Hair follicle dermal papilla cell (primary cell): Measurements from ENCODE around the genes ZNF567 and SIRT2.

DNA sequence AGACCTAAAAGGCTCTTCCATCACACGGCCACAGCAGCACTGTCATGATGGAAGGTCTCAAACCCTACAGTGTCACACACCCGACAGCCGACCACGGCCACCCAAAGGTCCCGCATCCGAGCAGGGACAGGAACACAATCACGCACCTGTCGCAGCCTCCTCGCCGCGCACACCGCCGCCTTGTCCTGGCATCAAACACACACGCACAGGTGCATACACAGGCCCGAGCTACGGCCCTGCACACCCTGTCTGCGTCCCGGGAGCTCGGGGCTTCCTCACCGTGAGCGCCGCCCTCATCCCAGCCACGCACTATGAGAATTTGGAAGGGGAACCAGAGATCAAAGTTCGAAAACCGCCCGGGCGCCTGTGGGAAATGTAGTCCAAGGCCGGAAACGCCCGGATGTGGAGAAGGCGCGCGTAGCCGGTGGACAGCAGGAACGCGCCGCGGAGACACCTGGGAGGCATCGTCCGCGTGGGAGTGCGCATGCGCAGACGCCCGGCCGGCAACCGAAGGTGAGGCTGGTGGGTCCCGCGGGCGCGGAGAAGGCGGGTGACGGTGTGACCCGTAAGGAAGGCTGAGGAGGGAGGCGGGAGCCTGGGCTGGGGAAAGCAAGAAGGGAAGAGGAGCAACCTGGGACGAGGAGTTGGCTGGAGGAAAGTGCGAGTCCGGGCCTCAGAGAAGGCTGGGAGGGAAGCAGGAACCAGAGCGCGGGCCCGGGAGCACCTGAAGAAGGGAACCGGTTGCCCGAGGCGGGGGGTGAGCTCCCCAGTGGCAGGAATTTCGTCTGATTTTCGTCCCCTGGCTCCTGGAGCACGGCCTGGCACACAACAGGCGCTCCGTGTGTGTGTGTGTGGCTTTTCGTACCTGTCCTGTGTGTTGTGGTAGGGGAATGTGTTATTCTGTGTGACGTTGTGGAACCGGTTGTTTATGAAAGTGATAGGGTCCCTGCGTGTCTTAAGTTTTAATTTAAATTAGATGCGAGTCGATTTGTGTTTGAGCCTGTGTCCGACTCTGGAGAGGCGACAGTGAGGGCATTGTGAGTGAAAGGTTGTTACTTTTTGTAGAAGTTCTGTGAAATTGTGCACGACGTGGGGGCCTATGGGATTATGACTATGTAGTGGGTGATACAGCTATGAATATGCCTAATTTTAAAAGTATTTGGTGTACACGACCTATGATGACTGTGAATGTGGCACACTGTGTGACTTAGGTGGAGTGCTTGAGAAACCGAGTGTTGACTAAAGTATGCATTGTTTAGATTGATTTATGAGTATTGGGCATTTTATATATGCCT lies at the start of gene ZNF567:
Gene ZNF567 (plus strand): TSS at position 491 of the 1,295 bp plus-strand sequence.
- CAGE, long polyA plus RNA: no peak

GRCh38 chr19:36791604-36792246 lies 19.1 kb upstream of the ZNF850 start:
- CAGE, long polyA plus RNA: no peak

- CAGE, long polyA plus RNA: no peak
Measured at GRCh38 chr19:37618958-37619435, 24.3 kb downstream of the ZNF540 start.

- CAGE, long polyA plus RNA: no peak
Measured at GRCh38 chr19:37655961-37656533, 782 bp upstream of the ZFP30 start.

- CAGE, long polyA plus RNA: no peak
Measured at GRCh38 chr19:37698973-37699662, 20.4 kb downstream of the ZNF607 start.

DNA sequence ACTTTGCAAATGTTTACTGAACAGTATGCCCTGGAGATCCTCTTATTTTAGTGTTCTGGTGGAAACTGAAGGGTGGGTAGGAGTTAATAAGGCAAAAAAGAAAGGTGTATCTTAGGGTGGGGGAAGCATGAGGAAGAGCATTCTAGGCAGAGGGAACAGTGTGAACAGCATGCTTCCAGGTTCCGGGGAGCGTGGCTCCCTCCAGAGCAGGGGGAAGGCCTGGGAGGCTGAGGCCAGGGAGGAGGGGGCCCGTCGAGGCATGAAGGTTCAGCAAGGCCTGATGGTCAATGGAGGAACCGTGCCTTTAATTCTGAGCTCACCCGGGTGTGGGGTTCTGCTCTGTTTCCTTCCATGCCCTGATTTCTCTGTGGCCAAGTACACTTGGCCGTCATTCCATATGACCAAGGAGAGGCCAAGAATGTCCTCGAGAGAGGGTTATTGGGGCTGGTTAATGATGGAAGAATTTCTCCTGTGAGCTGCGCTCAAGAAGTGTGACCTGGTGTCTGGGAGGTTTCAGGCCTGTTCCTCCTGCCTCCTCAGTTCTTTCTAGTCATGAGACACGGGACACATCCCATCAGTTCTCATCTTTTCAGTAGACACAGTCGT lies 73.5 kb downstream of the SIPA1L3 start:
- CAGE, long polyA plus RNA: no peak

GRCh38 chr19:38333622-38334111 lies 2.0 kb upstream of the CATSPERG start:
- CAGE, long polyA plus RNA: no peak

GRCh38 chr19:38434061-38435420 lies 1.1 kb downstream of the RYR1 start:
- CAGE, long polyA plus RNA: no peak

GRCh38 chr19:38631301-38632199 lies 12.6 kb downstream of the EIF3K start:
- CAGE, long polyA plus RNA: no peak

DNA sequence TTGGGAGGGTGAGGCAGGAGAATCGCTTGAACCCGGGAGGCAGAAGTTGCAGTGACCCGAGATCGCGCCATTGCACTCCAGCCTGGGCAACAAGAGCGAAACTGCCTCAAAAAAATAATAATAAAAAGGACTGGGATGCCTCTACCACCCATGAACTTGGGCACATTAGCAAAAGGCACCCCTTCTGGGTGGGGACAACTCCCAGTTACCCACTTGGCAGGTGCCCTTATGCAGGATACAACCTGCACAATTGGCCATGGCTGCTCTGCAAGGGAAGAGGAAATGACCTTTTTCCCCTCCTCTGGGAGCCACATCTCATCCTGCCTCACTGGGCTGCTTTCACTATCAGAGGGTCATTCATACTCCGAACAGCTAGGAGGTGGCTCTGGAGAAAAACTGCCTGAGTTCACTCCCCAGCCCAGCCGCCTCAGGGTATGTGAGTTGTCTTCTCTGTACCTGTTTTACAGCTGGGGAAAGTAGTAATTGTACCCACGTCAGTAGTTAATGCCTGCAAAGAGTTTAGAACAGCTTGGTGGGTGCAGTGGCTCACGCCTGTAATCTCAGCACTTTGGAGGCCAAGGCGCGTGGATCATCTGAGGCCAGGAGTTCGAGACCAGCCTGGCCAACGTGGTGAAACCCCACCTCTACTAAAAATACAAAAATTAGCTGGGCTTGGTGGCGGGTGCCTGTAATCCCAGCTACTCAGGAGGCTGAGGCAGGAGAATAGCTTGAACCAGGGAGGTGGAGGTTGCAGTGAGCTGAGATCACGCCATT lies 7.0 kb upstream of the ACTN4 start:
- CAGE, long polyA plus RNA: no peak

GRCh38 chr19:38663186-38663786 lies 15.8 kb downstream of the ACTN4 start:
- CAGE, long polyA plus RNA: no peak

DNA sequence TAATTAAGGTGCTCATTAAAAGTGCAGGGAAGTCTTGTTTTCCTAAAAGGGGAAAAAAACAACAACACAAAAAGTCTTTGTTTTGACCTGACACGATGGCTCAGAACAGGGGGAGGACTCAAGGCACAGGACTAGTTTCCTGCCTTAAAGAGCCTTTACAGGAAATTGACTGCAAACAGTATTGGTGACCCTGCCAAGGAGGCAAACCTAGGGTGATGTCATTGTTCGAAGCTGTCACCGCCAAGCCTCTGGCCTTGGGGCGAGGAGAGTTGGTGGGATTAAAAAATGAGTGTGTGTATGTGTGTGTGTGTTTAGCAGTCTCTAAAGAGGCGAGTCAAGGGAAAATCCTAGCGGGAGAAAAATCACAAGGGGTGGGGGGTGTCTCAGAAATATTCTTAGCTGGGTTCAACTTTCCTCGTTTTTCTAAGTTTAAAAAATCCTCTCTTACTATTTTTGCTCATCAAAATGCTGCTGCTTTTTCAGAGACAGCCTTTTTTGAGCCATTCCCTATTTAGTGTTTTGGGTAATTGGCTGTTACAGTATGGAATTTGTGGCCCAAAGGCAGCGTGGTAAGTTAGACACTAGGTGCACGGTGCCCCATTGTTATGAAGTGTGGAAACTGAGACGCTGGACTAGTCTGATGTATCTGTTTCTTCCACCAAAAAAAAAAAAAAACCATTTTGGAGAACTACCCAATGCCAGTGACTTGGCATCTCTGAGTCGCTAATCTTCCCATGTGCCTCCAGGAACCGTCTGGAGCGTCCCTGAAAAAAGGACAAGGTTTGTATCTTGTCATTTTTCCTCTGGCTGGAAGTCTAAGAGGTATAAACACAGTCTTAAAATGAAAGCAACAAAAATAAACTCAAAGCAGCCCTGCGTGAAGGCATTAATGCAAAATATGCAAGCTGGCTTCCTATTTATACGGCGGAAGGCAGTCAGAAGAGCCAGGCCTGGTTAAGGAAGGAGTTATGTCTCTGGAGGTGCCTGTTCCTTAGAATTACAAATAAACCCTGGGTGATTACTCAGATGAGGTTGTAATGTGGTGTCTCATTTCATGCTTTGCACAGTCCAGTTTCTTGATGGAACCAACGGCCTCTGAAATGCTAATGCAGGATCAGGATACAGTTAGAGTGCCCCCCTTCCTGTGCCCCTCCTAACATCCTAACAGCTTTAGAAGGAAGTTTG lies 20.0 kb downstream of the ACTN4 start:
- CAGE, long polyA plus RNA: no peak

- CAGE, long polyA plus RNA: no peak
Measured at GRCh38 chr19:38685713-38686612, 38.5 kb downstream of the ACTN4 start.

DNA sequence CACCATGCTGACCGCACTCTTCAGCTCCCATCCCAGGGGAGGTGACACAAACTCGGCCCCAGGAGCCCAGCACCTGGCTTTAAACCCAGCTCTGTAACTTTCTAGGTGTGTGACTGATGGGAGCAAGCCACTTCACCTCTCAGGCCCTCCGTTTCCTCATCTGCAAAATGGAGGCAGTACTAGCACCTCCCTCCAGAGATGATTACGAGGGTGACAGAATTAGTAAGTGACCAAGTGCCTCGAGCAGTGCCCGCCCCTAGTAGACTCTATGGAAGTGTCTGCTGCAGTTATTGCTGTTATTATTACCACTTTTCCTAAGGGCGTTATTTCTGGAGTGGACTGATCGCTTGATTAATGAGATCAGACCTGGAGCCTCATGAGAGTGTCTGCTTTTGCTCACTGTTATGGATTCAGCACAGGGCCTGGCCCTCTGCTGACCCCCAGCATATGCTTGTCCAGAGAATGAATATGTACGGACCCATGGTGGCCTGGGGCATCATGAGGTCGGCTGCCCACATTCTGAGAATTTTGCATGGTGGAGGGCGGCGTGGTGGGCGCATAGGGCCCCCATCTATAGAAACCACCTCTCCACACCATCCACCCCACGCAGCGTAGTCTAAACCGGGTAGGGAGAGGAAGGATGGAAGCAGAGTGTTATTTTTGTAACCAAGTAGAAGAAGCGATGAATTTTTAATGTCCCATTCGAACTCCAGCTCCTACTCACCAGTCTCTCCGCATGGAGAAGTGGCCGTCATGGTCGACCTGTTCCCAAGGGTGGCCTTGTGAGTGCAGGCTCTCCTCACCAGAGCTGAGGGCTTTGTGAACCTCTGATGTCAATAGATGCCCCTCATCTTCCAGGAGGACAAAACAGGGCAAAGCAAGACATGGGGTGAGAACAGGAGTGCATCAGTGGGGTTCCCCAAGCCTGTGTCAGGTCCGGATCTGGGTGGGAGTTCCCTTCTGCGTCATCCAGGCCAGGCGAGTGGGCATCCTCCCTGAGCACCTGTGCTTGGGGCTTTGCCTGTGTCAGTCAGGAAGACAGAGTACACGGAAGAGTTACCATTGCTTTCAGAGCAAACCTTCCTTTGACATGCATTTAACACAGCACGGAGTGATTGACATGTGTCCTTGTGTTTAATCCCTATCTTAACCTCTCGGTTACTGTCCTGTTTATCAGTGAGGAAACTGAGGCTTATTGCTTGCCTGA lies 48.0 kb downstream of the CAPN12 start:
- CAGE, long polyA plus RNA: no peak

GRCh38 chr19:38709775-38710329 lies 34.4 kb downstream of the CAPN12 start:
- CAGE, long polyA plus RNA: no peak

- CAGE, long polyA plus RNA: no peak
Measured at GRCh38 chr19:38713704-38714827, 30.2 kb downstream of the CAPN12 start.

DNA sequence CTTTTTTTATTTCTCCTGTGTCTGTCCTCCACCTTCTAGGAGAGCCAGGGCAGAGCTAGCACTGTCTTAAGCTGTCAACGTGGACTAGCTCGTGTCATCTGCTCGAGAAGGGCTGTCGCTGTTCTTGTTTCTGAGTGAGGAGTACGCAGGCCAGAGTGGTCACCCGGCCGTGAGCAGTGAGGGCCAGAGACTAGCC lies 13.8 kb downstream of the CAPN12 start:
- CAGE, long polyA plus RNA: no peak

DNA sequence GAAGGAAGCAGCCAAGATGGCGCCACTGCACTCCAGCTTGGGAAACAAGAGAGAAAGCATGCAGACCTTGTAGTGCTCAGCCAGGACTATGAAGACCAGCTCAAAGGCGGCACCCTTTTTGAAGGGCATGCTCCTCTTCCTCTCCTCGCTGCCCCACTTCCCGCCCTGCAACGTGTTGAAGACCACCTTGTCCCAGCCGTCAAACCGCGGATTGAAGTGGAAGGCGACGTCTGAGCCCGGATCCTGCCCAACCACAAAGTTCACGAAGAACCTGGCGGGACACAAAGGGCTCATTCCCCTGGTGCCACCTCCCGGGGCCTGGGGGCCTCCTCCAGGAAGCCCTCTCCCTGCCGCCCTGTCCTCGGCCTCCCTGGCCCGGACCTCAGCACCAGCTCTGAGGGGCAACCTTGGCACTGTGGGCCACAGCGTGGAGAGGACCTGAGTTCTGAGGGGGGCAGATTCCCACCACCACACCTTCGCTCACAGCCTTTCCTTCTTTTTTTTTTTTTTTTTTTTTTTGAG lies 4.0 kb downstream of the LGALS4 start:
- CAGE, long polyA plus RNA: no peak

DNA sequence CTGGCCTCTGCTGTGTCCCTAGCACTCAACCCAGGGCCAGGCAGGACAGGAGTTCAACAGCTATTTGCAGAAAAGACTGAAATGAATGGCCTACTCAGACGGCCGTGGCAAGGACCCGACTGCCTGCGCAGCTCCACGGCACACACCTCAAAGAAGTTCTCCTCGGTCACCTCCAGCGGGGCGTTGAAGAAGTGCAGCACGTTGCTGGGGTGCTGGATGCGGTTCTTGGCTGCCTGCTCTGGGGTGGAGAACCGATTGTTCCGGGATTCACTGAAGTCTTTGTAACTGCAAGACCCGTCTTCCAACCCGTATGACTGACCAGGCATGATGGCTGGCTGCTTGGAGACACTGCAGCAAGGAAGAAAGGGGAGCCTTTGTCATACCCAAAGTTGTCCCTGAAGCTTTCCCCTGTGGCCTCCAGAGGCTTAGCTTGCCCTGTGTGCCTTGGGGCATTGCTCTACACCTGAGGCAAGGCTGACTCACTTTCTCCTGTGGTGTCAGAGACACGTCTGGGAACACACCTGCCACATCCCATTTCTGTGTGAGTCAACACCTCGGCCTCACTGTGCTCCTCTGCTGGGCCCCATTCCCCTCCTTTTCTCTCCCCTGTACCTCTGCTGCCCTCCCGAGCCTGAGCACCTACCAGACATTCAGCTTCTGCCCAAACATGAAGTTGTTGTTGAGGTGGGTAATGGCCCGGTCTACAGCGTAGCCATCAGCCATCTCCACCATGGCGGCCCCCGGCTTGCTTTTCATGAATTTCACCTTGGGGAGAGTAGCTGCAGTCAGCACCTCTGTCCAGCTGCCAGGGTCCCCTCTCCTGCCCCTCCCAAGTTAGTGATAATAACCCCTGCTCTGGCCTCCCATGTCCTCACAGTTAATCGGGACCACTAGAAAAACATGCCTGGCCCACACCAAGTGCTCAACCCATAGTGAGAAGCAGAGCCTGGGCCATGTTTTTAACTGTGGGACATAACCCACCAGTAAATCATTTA lies 7.0 kb upstream of the ECH1 start:
- CAGE, long polyA plus RNA: no peak

DNA sequence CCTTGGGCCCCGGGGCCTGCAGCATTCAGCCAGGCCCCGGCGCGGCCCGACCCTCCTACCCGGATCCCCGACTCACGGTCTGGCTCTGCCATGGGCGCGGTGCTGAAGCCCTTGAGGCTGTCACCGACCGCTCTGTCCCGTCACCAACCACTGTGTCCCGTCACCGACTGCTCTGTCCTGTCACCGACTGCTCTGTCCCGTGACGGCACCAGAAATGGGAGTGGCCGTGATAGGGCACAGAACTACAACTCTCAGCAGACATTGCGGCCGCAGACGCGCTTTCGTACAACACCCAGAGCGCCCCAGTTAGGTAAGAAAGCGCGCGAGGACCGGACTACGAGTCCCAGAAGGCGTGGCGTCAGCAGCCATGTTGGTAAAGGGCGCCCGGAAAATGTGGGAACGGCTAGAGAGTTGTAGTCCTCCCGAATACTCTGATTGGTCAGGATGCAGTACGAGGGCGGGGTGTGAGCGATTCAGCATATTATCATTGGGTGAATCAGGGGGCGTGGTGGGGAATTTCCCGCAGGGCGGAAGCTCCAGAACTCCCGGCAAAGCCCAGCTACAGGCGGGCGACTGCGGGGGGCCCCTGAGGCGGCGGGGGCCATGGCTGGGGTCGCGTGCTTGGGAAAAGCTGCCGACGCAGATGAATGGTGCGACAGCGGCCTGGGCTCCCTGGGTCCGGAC lies at the start of gene SIRT2:
Gene SIRT2 (minus strand): TSS at position 189 of the 684 bp plus-strand sequence.
- CAGE, long polyA plus RNA: no peak